Retinal pigment epithelial cell (primary cell): ENCODE measurements around a stretch of chr6.

DNA sequence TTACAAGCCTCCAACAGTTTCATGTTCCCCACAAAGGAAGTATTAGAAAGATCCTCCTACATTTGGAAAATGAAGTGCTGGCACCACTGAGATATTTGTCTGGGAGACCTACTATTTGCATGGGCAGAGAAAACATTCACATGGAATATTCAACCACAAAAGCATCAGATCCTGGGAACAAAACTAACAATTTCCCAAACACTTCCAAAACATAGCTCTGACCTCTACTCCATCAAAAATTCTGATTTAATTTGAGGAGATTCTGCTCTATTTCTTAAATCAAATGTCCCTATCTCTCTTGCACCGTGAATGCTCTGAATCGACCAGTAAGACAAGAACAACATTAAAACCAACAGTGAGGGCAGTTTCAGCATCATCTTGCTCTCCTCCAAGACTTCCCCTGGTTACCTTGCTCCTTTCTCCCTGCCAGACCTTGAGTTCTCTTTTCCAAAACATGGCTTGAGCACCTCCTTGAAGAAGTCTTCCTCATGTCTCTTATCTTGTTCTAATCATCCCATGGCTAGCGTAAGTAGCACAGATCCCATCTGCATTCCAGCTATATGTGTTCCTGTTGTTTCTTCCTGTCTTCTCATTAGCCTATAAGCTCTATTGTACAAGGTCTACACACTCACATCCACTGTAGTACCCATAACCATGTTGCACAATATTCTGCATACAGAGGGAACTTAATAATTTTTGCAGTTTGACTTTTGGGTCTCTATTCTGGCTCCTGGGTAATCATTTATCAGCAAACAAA lies 157.7 kb downstream of the QRSL1 start:
- RRBS, result no CpG with 5 or more reads among the region's 3 CpGs

DNA sequence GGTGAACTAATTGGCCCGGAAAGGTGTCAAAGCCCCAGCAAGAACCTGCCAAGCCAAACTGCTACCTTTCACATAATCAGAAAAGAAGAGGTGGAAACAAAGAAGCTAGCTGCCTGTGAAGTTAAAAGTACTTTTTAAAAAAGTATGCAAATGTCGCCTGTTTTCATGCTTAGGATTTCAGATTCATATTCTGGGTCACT lies 106.4 kb upstream of the BEND3 start:
- RRBS, result no CpG with 5 or more reads among the region's 2 CpGs

GRCh38 chr6:107328994-107329580 lies 130.3 kb downstream of the PDSS2 start:
- RRBS, result no CpG with 5 or more reads among the region's 5 CpGs

DNA sequence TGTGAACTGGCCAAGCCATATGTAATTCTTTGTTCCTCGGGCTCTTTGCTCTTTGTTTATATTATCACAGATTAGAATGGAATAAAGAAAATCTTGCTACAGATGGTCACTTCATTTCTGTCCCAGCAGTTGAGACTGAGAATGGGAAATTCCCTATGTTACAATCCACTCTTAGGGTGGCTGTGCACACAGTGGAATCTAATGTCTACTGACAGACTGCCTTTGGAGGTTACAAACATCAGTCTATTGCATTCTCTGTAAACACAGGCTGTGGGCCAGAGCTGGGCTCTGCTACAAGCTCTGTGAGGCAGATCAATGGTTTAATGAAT lies 50.4 kb downstream of the SOBP start:
- RRBS, result no CpG with 5 or more reads among the region's 1 CpG

- RRBS, result no CpG with 5 or more reads among the region's 7 CpGs
Measured at GRCh38 chr6:107787222-107787756, 36.8 kb downstream of the SCML4 start.

- RRBS, result no CpG with 5 or more reads among the region's 3 CpGs
Measured at GRCh38 chr6:107870263-107871139, 46.4 kb upstream of the SCML4 start.

- RRBS, result no CpG with 5 or more reads among the region's 2 CpGs
Measured at GRCh38 chr6:107888146-107888885, 64.2 kb upstream of the SCML4 start.

DNA sequence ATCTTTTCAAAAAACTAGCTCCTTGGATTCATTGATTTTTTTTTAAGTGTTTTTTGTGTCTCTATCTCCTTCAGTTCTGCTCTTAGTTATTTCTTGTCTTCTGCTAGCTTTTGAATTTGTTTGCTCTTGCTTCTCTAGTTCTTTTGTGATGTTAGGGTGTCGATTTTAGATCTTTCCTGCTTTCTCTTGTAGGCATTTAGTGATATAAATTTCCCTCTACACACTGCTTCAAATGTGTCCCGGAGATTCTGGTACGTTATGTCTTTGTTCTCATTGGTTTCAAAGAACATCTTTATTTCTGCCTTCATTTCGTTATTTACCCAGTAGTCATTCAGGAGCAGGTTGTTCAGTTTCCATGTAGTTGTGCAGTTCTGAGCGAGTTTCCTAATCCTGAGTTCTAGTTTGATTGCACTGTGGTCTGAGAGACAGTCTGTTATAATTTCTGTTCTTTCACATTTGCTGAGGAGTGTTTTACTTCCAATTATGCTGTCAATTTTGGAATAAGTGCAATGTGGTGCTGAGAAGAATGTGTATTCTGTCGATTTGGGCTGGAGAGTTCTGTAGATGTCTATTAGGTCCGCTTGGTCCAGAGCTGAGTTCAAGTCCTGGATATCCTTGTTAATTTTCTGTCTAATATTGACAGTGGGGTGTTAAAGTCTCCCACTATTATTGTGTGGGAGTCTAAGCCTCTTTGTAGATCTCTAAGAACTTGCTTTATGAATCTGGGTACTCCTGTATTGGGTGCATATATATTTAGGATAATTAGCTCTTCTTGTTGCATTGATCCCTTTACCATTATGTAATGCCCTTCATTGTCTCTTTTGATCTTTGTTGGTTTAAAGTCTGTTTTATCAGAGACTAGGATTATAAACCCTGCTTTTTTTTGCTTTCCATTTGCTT lies 65.7 kb upstream of the SCML4 start:
- RRBS, result no CpG with 5 or more reads among the region's 7 CpGs

DNA sequence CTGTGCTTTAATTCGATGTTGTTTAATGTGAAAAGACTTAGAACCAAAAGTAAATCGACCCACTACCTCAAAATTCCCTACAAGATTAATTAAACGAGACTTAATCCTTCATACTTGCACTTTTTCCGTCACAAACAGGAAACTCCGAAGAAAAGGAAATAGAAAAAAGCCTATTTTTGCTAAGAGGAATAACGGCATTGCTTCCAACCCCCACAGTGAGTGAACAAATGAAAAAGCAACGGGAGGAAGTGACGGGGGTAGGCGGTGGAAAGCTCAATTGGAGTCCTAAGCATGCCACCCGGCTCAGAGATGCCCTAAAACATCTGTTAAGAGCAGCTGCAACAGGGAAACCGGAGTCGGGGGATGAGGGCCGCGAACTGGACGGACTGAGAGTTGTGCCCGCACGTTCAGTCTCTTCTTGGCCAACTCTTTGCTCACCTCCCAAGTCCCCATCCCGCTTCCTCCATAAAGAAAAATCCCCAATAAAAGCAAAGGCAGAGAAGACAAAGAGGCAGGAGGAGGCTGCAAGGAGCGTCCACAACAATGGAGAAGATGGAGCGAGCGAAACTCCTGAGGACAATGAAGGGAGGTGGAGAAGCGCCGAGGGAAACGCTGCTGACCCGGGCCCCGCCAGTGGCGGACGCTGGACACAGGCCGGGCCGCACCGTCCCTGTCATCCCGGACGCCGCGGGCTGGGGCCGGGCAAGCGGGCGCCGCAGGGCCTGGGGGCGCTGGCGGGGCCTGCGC lies 727 bp downstream of the SEC63 start:
- RRBS, result 1% methylated on average over 8 of the region's 42 CpGs

DNA sequence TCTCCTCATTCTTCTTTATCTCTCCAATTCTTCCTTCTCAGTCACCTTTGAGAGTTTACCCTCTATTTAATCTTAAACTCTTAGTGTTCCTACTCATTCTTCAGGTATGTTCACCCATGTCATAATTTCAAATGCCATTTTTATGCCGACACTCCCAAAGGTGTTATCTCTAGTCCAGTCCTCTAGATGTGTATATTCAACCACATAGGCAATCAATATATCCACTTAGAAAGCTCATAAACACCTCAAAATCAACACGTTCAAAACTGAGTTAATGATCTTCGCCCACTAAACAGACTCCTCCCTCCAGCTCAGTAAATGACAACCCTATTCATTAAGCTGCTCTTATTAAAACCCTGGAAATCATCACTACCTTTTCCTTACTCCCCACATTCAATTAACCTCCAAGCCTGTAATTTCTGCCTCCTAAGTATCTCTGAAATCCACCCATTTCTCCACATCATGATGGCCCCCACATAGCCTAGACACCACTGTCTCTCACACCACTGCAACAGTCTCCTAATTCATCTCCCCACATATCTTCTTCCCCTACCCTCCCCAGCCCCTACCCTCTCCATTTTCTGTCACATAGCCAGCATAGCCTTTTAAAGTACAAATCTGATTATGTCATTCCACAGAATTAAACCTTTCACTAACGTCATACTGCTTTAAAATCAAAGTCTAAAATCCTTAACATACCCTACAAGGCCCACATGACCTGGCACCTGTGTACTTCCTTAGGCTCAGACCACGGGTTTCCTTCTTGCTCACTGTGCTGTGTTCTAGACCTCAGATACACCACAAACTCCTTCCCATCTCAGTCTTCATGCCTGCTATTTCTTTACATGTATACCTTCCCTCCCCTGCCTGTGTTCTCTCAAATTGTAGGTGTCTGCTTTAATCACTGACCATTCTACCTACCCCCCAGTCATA lies 6.1 kb downstream of the OSTM1 start:
- RRBS, result no CpG with 5 or more reads among the region's 5 CpGs

- RRBS, result 0% methylated on average over 5 of the region's 22 CpGs
Measured at GRCh38 chr6:108558439-108558578, 2.4 kb upstream of the FOXO3 start.

DNA sequence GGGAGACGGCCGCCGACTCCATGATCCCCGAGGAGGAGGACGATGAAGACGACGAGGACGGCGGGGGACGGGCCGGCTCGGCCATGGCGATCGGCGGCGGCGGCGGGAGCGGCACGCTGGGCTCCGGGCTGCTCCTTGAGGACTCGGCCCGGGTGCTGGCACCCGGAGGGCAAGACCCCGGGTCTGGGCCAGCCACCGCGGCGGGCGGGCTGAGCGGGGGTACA lies 549 bp downstream of the FOXO3 start:
- RRBS, result no CpG with 5 or more reads among the region's 30 CpGs

GRCh38 chr6:108562032-108563000 lies 1.6 kb downstream of the FOXO3 start:
- RRBS, result 0% methylated on average over 2 of the region's 38 CpGs

DNA sequence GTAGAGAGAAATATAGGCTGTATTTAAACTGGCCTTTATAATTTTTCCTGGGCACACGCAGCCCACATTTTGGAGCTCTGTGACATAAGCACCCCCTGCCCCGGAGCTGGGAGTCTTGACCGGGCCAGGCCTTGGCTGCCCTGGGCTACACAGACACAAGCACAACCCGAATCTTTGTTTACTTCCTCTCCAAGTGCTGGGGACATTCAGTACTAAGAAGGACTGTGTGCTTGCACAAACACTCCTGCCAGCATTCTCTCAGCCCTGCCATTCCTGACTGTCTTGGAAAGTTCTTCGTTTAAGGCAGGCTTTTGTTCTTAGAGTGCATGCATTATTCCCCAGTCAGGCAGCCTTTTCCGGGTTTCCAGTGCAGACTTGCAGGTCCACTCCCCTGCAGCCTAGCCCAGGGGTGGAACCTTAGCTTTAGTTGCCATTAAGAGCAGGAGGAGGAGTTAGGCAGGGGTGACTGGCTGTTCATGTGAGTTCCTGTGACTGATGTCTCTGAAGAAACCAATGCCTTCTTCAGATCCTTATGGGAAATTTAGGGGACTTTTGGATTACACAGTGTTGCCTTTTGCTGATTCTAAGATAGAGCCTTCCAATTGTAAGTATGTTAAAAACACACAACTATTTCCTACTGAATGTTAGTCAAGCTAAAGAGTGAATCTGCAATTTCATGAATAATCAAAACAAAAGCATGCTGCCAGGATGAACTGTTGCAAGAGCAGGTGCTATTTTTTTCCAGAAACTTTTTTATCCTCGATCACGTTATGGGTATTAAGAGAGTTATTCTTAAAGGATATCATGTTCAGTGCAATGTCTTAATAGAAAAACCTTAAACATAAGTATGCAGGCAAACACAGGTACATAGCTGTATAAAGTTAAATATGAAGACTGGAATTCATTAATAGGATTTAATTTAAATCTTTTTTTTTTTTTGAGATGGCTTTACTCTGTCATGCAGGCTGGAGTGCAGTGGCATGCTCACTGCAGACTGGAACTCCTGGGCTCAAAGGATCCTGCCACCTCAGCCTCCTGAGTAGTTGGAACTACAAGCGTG lies 28.8 kb downstream of the FOXO3 start:
- RRBS, result no CpG with 5 or more reads among the region's 9 CpGs

- RRBS, result no CpG with 5 or more reads among the region's 2 CpGs
Measured at GRCh38 chr6:108653240-108653684, 92.5 kb downstream of the FOXO3 start.

GRCh38 chr6:108673374-108673910 lies 112.7 kb downstream of the FOXO3 start:
- RRBS, result no CpG with 5 or more reads among the region's 2 CpGs

- RRBS, result no CpG with 5 or more reads among the region's 9 CpGs
Measured at GRCh38 chr6:108763834-108764484, 84.3 kb upstream of the ARMC2 start.

DNA sequence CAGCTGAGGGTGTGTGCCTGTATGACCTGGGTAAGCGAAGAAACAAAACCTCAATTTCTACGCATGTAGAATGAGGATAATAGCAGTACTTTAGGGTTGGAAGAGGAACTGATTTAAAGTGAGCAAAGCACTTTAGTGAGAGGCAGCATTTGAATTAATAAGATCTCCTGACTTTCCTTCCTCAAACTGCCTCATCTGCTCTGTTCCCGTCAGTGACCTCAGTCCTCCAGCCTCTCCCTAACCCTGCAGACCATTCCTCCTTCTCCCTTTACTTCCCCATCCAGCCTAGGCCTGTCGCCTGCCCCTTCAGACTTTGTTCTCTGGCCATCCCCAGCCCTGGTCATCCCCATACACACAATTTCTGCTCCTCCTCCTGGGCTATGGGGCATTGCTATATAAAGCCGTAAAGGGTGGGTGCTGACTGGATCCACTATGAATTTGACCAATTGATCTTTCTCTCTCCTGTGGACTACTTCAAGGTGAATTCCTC lies 6.7 kb upstream of the ARMC2 start:
- RRBS, result no CpG with 5 or more reads among the region's 5 CpGs

GRCh38 chr6:108862765-108863491 lies 14.7 kb downstream of the ARMC2 start:
- RRBS, result no CpG with 5 or more reads among the region's 7 CpGs